Cytotoxic T cell (primary cell): ENCODE measurements around a stretch of chr6.

- PRO-cap, 2 experiments, result no peak in any of the 2 experiments
Measured at GRCh38 chr6:132736175-132736639, 21.5 kb downstream of the VNN2 start.

DNA sequence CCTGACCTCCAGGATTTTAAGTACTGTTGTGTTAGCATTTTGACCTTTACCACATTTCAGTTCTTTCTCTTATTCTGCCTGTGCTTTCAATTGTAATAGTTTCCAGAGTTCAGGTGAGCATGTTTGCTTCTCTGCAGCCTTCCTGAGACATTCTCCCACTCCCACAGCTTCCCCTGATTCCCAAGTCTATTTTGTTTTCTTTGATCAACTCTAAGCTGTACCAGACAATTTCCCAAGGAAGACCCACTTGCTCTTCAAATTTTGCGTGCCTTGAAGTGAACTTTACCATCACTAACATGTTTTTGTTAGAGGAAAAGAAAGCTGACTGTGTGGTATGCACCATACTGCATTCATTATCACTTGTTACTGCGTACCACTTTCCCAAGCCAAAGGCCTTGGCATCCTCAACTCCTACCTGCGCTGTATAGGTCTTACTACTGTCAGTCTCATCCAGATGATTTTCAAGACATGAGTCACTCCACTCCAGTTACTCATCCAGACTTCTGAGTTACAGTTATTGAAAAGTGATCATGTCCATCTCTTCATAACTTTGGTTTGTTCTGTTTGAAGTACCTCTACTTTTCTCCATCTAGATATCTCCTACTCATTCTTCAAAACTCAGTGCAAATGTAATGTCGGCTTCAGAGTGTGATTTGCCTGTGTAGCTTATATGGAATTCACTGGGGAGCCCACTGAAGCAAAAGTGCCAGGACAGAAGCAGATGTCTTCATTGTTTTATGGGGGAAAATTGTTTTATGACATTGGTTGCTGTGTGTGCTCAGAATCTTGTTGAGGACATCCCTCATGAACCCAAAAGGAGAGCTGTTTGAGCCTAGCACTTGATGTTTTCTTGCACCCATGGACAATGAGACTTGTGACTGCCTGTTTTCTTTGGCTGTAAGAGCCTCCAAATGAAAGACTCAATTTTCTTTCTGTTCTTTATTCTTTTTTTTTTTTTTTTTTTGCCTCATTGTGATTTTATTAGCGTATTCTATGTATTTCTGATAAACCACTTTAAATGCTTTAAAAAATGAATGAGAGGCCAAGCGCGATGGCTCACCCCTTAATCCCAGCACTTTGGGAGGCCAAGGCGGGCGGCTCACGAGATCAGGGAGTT is 5.3 kb downstream of the RPS12 start:
- PRO-cap, 2 experiments, result no peak in any of the 2 experiments

GRCh38 chr6:133130655-133131470 is 110.3 kb upstream of the EYA4 start:
- PRO-cap, 2 experiments, result no peak in any of the 2 experiments

DNA sequence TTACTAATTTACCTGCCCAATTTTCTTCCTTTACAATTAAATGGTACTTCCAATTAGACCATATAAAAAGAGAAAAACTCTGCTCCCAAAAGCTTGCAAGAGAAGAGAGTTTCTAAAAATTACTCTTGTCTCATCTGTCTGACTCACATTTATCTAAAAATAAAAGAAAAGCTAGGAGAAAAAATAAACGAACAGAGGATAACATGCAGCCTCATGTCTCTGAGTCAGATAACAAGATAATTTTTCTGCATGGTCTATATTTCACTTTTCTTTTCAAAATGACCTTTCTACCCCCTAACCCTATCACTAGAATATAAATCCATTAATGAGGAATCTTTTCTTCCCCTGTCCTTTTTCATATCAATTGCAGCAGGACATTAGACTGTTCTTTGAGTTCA is 127.2 kb upstream of the TCF21 start:
- PRO-cap, 2 experiments, result no peak in any of the 2 experiments

- PRO-cap, 2 experiments, result no peak in any of the 2 experiments
Measured at GRCh38 chr6:133890904-133892110, 2.4 kb downstream of the TCF21 start.

GRCh38 chr6:134113980-134114486 is 61.6 kb upstream of the SLC2A12 start:
- PRO-cap, 2 experiments, result no peak in any of the 2 experiments

- PRO-cap, 2 experiments, result no peak in any of the 2 experiments
Measured at GRCh38 chr6:134168472-134169419, 116.3 kb upstream of the SLC2A12 start.

DNA sequence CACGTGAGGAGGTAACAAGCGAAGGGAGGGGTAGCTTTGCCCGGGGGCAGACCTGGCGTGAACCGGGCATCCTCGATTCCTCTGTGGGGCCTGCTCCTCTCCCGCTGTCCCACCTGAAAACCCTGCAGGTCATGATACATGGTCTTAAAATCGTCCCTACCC is 123.5 kb upstream of the SLC2A12 start:
- PRO-cap, 2 experiments, result no peak in any of the 2 experiments

DNA sequence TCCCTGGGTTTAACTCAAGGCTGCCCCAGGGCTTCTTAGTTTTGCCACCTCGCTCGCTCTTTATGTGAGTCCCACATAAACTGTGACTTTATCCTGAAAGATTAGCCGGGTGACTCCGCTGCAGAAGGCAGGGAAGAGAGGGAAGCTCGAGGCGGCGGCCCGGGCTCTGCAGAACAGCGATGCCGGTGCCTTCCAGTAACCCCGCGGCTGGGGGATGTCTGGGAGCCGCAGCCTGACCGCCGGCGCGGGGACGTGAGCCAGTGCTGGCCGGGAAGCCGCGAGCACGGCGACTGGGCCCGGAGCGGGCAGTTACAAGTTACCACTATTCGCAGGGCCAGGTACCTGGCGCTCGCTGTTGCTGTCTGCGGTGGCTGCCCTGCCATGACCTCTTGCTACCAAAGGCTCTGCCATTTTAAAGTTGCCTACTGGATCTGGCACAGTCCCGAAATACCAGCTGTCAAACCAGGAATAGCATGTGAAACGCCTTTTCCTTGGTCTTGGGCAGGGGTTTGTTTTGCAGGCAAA is 123.9 kb upstream of the SLC2A12 start:
- PRO-cap, 2 experiments, result no peak in any of the 2 experiments

GRCh38 chr6:134312217-134312799 is 5.6 kb downstream of the SGK1 start:
- PRO-cap, 2 experiments, result no peak in any of the 2 experiments

DNA sequence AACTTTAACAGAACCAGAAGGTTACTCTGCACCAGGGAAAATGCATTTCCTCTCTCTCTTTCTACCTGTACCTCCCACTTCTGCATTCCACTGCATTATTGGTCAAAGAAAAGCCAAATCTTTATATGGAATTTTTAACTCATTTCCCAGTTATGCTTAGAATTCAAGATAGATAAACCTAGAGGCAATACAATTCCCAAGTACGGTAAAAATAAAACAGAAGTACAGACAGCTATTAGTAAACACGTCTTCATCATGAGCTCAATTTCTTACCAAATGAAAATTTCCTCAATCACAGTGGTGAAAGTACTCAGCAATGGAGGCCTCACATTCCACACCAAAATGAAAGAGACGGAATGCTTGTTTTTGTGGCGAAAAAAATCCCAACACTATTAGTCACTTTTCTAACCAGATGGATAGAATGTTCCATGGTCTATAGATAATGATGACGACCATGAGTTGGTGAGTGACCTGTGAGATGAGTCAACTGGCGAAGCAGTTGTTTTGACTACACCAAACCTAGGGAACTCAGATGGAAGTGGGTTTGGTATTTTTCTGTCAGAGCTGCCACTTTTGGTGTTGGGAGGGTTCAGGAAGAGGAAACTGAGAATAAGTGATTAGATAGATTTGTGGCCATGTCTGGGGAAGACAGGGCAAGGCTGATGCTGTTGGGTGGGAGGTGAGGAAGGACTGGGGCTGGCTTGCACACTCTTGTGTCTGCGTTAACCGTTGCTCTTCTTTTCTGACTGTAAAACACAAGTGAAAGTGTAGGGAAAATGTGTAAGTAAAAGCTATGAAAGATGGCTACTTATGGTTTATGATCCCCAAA is 104.8 kb upstream of the SGK1 start:
- PRO-cap, 2 experiments, result no peak in any of the 2 experiments

- PRO-cap, 2 experiments, result no peak in any of the 2 experiments
Measured at GRCh38 chr6:134512682-134513438, 194.9 kb upstream of the SGK1 start.

- PRO-cap, 2 experiments, result no peak in any of the 2 experiments
Measured at GRCh38 chr6:134530748-134531228, 212.9 kb upstream of the SGK1 start.

DNA sequence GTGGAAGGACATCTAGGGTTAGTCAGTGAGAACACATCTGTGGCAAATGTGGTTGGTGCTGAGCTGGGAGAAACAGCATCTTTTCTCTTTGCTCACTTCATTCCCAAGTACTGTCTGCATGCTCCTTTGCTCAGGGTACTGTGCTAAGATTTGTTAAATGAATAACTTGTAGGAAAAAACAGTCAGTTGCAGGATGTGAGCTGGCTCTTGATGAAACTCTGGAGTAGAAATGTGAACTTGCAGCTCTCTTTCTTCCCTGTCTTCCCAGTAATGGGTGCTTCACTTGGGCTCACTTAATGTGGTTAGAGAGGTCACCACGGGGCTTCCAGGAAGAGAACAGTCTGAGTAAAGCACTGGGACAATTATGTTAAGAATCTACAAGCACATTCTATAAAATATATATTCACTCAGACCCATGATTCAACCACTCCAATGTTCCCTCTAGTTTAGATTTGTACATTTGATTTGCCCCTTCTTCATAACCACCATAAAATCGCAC is 276.6 kb downstream of the ALDH8A1 start:
- PRO-cap, 2 experiments, result no peak in any of the 2 experiments

GRCh38 chr6:134714810-134715174 is 235.1 kb downstream of the ALDH8A1 start:
- PRO-cap, 2 experiments, result no peak in any of the 2 experiments

- PRO-cap, 2 experiments, result no peak in any of the 2 experiments
Measured at GRCh38 chr6:134830009-134830681, 119.8 kb downstream of the ALDH8A1 start.

GRCh38 chr6:134851668-134852062 is 98.2 kb downstream of the ALDH8A1 start:
- PRO-cap, 2 experiments, result no peak in any of the 2 experiments

DNA sequence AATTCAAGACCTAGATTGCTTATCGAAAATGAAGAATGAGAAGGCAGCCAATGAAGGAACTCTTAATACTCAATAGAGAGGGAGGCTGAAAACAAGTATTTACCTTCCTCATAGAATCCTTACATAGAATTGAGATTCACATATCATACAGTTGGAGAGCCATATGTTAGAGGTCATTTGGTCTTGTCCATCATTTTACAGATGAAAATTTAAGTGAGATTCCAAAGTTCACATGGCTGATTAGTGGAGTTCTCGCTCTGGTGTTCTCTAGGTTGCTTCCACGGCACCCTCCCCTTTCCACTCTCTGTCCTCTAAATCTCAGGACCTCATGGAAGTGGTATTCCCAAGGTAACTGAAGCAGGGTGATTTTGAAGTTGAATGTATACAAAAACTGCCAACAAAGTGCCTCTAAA is 39.5 kb downstream of the HBS1L start:
- PRO-cap, 2 experiments, result peak in 1 of 2 experiments; most common minus-strand start position 309 of the sequence (in 1)

DNA sequence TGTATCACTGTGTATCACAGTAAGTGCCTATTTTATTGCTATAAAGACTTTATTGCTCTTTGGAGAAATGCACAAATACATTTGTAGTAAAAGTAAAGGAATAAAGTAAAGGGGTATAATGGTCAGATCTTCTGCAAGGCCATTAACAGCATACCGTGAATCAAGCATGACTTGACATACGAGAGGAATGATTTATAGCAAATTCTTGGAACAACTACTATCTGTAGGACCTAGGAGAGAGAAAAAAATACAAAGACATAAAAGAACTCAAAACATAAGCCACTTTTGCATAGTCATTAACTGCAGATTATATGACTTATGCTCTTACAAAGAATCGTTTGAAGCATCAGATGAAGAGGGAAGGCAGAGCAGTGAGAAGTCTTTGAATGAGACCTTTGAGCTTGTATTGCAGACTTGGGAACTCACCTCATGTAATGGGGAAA is 29.9 kb upstream of the HBS1L start:
- PRO-cap, 2 experiments, result no peak in any of the 2 experiments

DNA sequence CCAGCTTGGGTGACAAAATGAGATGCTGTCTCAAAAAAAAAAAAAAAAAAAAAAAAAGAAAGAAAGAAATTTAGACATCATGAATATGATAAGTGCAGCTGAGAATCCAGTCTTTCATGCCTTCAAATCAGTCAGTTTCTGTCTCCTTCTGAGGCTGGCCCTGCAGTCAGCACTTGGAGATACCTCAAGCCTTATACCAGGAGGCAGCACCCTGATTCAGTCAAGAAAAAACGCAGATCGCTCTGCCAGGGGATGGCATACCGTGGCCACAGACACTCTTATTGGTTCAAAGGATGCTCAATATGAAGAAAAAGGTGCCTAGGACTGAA is 17.9 kb upstream of the MYB start:
- PRO-cap, 2 experiments, result peak in 1 of 2 experiments; most common minus-strand start position 231 of the sequence (in 1)